Right ventricle myocardium (tissue), 1 donor: Measurements from ENCODE around the gene CACNA2D3.

- PRO-cap, 2 experiments, result no peak in any of the 2 experiments
These were observed 9.4 kb downstream of the PRKCD start for GRCh38 chr3:53170129-53171016.

- PRO-cap, 2 experiments, result no peak in any of the 2 experiments
These were observed 10.5 kb downstream of the PRKCD start for GRCh38 chr3:53171548-53171955.

GRCh38 chr3:53188838-53189338 is 27.9 kb downstream of the PRKCD start:
- PRO-cap, 2 experiments, result no peak in any of the 2 experiments

DNA sequence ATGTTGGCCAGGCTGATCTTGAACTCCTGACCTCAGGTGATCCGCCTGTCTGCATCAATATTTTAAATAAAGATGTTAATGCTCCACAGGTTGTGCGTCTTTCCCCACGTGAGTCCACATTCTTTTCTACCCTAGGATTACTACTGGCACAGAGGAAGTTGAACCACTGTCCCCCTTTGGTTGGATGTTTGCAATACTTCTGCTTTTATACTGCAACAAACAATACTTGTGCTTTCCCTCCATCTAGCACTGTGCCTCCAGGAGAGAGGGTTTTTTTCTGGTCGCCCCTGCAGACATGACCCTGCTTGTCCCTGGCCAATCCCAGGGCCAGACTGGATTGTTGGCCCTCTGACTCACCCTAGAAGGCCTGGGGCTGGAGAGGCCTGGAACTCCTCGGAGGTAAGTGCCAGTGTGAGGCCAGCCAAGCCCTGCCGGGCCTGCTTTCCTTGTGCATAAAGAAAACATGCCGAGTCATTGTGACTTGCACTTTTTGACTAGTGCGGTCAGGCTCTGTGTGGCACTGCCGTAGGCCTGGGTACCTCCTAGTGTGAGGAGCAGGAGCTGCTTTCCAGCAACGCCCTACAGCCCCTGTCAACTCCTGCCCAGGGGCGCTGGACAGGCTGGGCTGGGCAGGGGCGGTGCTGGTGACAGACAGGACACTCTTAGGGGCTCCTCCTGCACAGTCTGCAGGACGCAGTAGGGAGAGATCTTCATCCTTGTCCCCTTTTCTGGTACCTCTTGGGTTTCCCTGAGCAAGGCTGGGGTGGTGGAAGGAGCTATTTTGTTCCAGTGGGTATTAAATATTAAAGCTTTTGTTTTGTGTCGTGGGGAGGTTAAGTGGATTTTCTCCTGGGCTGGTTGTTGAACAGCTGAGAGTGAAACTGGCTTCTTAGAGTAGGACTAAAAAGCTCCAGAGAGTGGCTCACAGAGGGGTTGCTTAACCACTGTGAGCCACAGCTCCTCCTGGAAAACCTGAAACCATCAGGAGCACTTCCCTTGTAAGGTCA is 14.3 kb upstream of the TKT start:
- PRO-cap, 2 experiments, result peak in 2 of 2 experiments; most common plus-strand start position 409 of the sequence (in 2); most common minus-strand start position 253 of the sequence (in 2)

DNA sequence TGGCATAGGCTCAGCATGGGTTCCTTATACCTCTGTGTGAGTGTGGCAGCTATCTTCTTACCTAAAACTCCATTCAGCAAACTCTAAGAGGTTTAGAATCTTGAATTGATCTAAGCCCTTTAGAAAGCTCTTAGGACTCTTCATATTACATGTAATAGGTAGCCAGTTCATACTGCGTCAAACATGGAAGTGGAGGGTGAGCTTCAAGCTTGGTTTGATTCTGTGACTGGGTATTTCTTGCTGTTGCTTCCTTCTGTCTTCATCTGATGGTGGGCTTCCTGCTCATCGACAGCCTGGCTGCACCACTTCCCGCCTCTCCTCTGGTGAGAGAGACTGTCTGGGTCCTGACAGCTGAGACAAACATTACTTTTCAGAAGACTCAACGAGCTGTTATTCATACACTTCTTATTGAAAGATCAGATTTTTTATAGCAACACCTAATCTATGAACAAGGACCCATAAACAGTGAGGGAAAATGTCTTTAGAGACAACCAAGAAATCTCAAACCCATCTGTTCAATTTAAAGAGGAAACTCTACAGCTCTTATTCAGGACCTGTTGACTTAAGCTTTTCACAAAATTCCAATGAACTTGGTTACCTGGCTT is 19.4 kb upstream of the TKT start:
- PRO-cap, 2 experiments, result no peak in any of the 2 experiments

- PRO-cap, 2 experiments, result no peak in any of the 2 experiments
These were observed 36.5 kb upstream of the TKT start for GRCh38 chr3:53292174-53292796.

- PRO-cap, 2 experiments, result no peak in any of the 2 experiments
These were observed 138.1 kb downstream of the CHDH start for GRCh38 chr3:53707935-53708740.

- PRO-cap, 2 experiments, result no peak in any of the 2 experiments
These were observed 30.0 kb downstream of the CHDH start for GRCh38 chr3:53816013-53816842.

DNA sequence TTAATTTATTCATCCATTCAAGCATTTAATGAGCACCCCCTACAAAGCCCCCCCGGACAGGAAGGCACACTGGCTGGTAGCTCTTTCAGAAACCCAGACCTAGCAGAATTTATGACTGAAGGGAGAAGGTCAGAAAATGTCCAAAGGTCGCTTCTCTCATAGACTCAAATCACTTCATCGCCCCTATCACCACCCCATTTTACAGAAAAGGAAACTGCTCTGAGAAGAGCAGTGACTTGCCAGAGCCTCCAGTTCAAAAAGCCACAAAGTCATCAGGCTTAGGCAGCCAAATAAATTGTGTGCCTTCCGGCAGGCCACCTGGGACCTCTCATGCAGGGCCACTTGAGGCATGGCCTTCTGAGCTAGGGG is 2.6 kb downstream of the CHDH start:
- PRO-cap, 2 experiments, result no peak in any of the 2 experiments

- PRO-cap, 2 experiments, result no peak in any of the 2 experiments
These were observed 1.6 kb downstream of the ACTR8 start for GRCh38 chr3:53880350-53880852.

DNA sequence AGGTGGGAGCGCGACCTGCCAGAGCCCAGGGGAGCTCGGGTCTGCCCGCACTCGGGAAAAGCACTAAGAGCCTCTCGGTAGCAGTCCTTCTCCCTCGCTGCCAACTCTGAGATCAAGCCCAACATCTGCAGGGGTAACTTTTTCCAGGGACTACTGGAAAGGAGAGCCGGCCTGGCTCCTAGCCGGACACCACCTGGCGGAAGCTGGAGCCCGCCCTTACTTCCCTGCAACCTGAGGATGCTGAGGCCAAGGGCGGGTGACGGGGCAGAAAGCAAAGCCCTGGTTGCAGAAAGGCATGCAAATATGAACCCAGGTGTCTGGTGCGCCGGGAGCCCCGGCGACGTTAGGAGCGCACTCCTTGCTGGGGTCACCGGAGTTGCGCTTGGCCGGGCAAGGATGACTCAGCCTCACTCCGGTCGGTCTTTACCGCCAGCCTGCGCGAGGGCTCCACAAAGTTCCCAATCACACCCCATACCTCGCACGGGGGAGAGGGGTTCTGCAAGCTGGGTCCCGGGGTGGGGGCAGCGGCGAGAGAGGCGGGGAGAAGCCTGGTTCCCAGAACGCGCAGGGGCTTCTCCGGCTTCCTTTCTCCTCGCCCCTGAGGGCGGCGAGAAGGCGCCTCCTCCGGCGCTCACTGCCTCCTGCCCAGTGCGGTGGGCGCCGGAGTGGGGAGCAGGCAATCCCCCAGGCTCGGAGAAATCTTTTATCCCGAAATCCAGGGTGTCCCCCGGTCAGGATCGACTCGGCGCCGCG is 1.3 kb upstream of the CACNA2D3 start:
- PRO-cap, 2 experiments, result no peak in any of the 2 experiments

DNA sequence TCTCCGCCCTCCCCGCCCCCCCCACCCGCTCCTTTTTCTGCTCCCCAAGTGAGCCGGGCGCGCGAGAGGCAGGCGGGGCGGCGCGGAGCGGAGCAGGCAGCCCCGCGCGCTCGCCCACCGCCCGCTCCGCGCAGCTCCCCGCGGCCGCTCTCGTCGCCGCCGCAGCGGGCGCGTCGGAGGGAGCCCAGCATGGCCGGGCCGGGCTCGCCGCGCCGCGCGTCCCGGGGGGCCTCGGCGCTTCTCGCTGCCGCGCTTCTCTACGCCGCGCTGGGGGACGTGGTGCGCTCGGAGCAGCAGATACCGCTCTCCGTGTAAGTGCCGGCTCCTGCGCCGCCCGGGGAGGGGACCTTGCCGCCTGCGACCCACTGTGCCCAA is at the start of gene CACNA2D3:
TSS of gene CACNA2D3 (plus strand) at position 28 of the 375 bp plus-strand sequence.
- PRO-cap, 2 experiments, result peak in 2 of 2 experiments; most common plus-strand start position 64 of the sequence (in 2)

GRCh38 chr3:54625941-54626569 is 301.8 kb downstream of the LRTM1 start:
- PRO-cap, 2 experiments, result no peak in any of the 2 experiments

DNA sequence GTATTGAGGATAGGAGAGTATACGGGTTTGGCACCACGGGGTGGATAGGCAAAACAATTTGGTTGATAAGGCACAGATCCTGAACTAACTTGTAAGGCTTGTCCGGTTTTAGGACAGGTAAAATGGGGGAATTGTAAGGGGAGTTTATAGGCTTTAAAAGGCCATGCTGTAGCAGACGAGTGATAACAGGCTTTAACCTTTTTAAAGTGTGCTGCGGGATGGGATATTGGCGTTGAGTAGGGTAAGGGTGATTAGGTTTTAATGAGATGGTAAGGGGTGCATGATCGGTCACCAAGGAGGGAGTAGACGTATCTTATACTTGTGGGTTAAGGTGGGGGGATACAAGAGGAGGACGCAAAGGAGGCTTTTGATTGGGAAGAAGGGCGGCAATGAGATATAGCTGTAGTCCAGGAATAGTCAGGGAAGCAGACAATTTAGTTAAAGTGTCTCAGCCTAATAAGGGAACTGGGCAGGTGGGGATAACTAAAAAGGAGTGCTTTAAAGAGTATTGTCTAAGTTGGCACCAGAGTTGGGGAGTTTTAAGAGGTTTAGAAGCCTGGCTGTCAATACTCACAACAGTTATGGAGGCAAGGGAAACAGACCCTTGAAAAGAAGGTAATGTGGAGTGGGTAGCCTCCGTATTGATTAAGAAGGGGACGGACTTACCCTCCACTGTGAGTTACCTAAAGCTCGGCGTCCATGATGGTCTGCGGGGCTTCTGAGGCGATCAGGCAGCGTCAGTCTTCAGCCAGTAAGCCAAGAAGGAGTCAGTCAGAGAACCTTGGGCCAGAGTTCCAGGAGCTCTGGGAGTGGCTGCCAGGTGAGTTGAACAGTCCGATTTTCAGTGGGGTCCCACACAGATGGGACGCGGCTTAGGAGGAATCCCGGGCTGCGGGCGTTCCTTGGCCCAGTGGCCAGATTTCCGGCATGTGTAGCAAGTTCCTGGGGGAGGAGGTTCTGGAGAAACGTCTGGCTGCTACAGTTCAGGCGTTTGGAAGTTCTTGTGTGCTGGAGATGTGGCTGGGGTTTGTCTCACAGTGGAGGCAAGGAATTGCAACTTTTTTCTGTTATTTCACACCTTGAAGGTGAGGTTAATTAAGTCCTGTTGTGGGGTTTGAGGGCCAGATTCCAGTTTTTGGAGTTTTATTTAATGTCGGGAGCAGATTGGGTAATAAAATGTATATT is 290.5 kb downstream of the LRTM1 start:
- PRO-cap, 2 experiments, result no peak in any of the 2 experiments

DNA sequence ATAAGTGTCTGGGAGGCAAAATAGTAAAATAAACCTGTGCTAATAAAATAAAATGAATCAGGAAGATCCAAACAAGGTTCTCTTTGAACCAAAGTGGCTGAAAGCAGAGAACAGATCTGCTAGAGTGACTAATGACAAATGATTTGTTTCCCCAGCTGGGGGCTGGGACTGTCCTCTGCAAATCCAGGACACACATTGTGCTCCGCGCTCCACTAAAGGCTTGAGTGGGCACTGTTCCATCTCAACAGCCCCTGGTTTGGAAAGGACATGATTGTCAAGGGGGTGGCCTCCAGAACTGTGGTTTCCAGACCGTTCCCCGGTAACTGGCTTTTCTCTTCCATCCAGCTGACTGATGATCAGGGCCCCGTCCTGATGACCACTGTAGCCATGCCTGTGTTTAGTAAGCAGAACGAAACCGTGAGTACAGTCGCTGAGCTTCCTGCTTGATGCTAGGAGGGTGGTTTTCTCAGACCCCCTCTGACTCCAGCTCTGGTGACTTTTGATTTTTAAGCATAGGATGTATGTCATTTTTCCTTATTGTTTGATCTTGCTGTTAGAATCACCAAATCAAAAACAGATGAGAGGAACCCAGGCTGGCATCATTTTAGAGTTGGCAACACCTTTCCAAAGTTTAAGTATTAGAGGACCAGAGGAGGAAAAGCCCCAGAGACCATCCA is 90.9 kb downstream of the LRTM1 start:
- PRO-cap, 2 experiments, result no peak in any of the 2 experiments

DNA sequence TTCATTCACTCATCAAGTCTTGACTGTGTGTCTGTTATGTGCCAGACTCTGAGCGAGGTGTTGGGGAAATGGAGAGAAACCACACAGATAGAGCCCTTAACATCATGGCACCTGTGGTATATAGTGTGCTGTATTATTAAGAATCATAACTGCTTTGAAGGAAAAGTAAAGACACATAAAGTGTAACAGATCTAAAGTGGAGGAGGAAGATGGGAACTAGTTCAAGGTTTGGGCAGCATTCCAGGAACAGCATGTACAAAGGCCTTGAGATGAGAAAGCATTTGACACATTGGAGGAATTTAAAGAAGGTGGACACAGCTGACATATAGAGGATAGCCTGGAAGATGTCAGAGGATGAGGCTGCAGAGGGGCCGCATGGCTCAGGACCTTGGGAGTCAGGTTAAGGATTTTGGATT is 39.0 kb downstream of the LRTM1 start:
- PRO-cap, 2 experiments, result no peak in any of the 2 experiments

- PRO-cap, 2 experiments, result no peak in any of the 2 experiments
These were observed 41.6 kb downstream of the WNT5A start for GRCh38 chr3:55445482-55445925.

DNA sequence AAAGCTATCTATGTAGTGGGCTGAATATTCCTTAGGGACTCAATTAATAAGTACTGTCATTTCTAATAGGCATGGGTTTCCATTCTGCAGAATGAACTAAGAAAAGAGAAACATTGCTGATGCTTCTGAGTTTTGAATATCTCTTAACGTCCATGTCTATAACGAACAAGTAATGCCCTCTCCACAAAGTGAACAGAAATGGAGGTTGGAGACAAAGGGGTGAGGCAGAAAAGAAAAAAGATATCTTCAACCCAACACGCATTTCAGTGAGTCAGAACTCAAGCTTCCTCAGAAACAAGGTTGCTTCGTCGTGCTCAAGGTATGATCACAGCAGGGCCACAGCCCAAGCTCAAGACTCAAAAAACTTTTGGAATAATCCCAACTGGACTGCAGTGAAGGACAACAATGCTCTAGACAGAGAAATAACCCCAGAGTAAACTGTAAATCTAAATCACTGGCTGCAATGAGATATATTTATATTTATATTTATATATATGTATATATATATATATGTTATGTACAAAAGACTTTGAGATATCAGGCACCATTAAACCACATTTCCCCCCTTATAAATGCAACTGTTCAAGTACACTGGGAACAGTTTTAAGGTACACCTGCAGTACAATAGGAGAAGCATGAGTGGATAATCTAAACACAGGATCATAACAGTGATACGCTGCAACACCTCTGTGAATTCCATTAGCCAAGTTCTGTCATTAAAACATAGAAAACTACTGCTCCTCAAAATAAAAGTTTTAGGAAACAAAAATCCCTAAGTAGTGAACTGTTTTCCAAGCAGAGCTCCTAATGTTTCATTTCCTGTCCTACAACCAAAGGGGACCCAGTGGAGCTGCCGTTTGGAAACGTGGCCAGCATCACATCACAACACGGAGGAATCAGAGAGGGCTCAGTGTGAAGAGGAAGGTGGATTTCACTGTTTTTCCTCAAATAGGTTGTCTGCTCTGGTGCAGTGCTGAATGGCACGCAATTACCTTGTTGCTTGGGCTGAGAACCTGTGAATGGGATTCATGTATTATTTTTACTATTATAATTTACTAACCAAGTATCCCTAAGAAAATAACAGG is 18.6 kb downstream of the WNT5A start:
- PRO-cap, 2 experiments, result no peak in any of the 2 experiments

GRCh38 chr3:55609378-55609719 is 122.2 kb upstream of the WNT5A start:
- PRO-cap, 2 experiments, result no peak in any of the 2 experiments

DNA sequence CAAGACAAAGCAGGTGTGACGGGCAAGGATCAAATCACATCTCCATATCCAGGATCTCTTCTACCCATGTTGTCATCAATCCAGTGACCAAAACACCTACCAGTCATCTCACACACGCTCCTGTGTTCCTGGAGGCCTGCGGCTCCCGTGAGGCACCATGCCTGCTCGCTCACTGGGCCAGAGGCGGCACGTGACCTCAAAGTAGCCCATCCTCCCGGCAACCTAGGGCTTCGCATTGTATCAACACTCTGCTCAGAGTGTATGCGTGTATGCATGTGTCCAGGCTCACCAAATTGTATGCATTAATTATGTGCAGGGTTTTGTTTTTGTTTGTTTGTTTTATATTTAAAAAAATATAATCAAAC is 59.3 kb downstream of the ERC2 start:
- PRO-cap, 2 experiments, result no peak in any of the 2 experiments